Fibroblast of the aortic adventitia (primary cell): ENCODE data around the genes TNIK and TMEM212.

- CAGE, long polyA plus RNA = no peak
Observed at GRCh38 chr3:169975452-169975753, 8.8 kb downstream of the SEC62 start.

- CAGE, long polyA plus RNA = no peak
Observed at GRCh38 chr3:170227008-170227764, 5.0 kb downstream of the PRKCI start.

- CAGE, long polyA plus RNA = no peak
Observed at GRCh38 chr3:170421017-170421679, 2.5 kb downstream of the CLDN11 start.

DNA sequence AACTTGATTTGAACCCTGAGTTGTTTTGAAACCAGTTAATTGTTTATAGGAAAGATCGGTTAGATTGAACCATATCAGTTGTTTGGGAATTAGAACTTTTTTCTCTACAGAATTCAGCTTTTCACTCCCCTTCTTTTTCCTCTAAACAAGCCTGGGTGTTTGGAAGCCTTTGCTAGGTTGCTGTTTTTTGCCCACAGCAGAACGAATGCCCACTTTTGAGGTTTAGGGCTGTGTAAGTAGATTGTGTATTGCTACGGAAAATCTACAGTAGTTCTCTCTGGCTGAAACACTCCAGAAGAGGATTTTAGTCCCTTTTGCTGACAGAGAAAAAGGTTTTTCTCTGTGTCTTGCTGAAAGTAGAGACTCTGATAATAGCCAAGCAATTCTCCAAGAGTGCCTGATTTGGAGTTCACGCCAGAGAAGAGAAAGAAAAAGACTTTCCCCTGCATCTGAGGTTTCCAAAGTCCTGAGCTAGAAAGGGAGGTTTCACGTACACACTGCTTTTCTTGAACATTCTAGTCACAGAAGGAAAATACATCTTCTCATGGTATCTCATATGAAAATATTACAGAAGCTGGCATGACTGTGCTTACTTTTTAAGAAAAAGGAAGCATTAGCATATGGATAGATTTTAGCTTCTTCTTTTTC, 11.3 kb downstream of the CLDN11 start:
- CAGE, long polyA plus RNA = no peak

- CAGE, long polyA plus RNA = no peak
Observed at GRCh38 chr3:170466830-170467460, 48.3 kb downstream of the CLDN11 start.

- CAGE, long polyA plus RNA = no peak
Observed at GRCh38 chr3:170884150-170884992, 14.4 kb upstream of the RPL22L1 start.

DNA sequence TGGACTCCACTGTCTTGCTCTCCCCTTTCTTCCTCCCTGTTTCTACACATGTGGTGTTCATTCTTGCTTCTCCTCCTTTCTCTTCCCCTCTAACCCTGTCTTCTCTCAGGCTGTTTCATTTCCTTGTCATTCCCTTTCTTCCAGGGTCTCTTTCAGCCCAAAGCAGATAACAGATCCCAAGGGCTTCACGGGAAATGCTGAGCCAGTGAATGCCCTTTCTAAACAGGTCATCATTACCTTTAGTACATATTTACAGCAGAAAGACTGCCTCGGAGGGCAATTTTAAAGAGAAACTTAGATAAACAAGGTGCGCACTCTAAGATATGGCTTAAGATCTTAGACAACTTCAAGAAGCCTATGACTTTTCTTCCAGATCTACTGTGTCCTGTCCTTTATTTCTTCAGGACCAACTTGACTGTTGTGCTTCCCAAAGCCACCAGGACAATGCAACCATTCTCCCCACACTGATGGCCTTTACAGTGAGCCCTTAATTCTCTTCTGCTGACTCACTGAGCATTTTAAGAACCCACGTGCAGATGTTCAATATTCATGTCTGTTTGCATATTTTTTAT, 103.1 kb upstream of the SLC2A2 start:
- CAGE, long polyA plus RNA = no peak

GRCh38 chr3:171166966-171167356, 140.4 kb upstream of the SLC2A2 start:
- CAGE, long polyA plus RNA = no peak

DNA sequence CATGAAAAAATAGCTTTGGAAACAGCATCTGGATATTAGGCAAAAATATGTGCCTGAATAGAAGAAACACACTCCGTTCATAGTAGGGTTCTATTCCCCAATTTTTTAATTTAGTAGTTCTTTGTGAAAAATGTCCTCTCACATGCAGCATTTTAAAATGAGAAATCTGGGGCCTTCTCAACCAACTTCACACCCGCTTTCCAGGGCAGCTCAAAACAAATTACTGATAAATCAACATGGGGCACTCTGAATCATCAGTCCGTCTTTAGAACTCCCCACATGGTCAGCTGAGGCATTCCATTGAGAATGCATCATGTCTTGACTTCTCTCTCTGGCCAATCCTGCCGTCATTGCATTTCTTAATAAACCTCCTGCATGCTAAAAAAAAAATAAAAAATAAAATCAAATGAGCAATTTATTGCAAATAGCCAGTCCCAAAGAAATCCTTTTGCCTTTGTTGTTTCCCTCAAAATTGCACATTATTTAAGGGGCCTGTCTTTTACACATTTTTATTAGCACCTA, 175.9 kb downstream of the TNIK start:
- CAGE, long polyA plus RNA = no peak

DNA sequence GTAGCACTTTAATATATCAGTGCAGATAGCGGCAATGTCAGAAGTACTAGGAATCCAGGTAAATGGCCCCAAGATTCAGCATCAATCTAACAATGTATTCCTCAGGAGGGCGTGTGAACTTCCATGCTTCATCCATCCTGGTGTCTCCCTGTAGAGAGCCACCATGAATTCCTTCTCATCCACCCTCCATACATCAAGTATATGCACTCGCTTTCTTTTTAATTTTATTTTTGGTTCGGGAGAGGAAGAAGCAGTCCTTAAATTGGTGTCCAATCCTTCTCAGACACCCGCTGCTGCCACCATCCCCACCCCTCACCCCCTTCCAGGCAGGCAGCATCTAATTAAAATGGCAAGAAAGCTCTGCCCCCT, 1.6 kb downstream of the TNIK start:
- CAGE, long polyA plus RNA = no peak

DNA sequence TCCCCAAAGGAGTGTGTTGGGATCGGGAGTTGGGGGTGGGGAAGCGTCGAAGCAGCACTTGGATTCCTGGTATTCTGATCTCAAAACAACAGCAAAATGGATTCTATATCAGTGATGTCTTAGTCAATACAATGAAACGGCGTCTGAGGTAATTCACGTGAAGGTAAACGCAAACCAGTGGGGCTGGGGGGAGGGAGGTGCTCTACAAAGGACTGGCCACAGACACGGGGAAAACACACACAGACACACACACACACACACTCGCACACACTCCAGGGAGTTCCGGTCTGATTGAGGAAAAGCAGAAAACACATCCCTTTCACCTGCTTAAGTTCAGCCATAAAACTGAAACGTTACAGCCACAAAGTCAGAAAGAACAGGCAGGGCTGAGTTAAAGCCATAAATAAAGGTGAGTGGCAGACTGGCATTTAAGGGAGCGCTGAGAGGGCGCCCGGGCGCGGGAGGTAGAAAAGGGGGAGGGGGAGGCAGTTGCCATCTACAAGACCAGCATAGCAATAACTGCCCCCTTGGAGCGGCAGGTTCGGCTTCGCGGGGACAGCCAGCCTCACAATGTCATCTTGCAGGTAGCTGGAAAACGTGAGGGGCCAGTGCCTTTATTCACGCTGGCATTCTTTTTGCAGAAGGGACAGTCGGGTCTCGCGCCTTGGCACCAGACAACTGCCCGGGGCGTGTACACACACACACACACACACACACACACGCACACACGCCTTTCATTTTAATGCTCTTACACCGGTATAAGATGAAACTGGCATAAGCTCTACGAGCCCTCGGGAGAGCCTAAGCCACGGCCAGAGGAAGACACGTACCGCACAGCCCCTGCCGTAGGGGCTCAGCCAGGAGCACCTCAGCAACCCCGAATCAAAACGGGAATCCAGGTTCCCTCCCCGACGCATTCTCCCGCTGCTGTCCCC, 955 bp downstream of the TNIK start:
- CAGE, long polyA plus RNA = no peak

DNA sequence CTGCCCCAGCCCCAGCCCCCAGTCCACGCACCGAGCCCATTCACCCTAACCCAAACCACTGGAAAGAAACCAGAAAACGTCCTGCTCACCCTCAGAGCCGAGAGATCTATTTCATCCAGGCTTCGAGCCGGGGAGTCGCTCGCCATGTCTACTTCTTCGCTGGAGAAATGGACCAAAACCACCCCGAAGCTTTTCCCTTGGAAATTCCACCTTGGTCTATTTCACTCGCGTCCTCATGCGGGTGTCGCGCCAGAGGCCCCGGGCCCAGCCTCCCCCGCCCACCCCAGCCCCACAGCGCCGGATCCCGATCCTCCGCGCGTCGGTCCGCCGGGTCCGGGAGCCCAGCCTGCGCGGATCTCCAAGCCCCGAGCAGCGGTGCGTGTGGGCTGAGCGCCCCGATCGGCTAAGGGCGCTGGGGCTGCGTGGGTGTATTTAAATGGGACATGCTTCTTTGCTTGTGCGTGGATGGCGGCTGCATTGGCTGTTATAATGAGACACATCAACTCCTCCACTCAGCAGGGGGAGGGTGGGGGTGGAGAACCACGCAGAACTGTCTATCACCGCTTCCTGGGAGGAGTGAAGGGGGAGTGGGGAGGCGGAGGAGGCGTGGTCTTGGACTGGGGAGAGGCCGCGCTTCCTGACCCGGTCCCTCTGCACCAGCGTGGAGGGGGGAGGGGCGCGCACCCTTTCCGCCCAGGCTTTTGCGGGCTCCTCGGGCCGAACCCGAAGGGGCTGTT, at the start of gene TNIK:
Gene TNIK (minus strand): TSS at position 488 of the 737 bp plus-strand sequence.
- CAGE, long polyA plus RNA = no peak

DNA sequence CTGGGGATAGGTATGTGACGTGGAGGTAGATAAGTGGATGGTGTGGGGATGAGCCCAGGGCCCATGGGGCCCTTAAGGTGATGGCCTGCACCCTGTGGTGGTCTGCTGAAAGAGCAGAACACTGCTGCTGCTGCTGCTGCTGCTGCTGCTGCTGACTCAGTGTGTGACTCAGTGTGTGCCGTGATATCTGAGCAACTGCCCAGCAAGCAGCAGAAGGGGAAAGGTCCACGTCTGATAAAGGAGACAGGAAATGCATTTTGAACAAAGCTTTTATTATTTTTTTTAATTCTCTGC, 63.9 kb upstream of the TNIK start:
- CAGE, long polyA plus RNA = no peak

DNA sequence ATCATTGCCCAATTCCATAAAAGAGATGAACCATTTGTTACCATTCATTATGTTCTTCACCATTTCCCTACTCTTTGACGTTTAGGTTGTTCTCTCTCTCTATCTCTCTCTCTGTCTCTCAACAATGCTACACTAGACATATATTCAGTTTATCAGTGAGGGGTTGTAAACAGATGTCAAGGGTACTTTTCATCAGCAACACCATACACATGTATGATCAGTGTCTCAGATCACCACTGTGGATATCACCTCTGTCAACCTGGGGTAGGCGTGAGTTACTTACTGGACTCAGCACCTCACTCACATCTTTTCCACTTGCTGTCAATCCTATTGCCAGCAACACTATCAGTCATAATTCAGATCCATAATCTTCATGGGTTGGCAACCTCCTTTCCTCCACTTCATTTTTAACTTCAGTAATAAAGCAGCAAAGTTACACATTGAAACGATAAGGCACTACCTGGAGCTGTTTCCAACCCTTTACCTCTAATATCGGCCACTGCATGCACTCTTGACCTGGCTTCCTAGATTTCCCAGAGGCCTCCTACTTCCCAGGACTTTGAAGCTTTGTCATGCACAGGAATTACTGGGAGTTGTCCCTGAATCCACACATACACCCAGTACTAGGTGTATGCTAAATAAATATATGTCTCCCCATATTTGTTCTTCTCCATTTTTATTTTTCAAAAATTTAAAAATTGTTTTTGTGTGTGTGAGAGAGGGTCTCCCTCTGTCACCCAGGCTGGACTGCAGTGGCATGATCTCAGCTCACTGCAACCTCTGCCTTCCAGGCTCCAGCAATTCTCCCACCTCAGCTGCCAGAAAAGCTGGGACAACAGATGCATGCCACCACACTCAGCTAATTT, 126.2 kb downstream of the PLD1 start:
- CAGE, long polyA plus RNA = no peak

DNA sequence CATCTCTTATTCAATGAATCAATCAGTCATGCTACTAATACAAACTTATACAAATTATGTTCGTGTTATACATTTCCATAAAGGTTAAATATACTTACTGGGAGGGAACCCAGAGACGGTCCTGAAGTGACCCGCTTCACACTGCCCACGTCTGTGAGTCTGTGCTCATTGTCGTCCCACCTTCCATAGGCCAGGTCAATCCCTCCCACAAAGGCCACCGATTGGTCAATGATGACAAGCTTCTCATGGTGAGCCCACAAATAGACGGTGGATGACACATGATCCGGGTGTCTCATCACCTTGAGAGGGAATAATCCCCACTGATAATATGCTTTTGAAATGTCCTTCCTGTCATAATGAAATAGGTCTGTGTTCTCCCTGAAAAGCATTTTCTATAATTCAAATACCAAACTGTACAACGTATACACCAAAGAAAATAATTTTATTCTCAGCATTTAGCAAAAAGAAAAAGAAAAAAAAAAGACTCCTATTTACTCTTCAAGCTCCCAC, 121.7 kb downstream of the PLD1 start:
- CAGE, long polyA plus RNA = no peak

- CAGE, long polyA plus RNA = no peak
Observed at GRCh38 chr3:171724794-171725500, 85.3 kb downstream of the PLD1 start.

- CAGE, long polyA plus RNA = no peak
Observed at GRCh38 chr3:171747037-171747406, 63.3 kb downstream of the PLD1 start.

GRCh38 chr3:171768851-171769783, 41.2 kb downstream of the PLD1 start:
- CAGE, long polyA plus RNA = no peak

DNA sequence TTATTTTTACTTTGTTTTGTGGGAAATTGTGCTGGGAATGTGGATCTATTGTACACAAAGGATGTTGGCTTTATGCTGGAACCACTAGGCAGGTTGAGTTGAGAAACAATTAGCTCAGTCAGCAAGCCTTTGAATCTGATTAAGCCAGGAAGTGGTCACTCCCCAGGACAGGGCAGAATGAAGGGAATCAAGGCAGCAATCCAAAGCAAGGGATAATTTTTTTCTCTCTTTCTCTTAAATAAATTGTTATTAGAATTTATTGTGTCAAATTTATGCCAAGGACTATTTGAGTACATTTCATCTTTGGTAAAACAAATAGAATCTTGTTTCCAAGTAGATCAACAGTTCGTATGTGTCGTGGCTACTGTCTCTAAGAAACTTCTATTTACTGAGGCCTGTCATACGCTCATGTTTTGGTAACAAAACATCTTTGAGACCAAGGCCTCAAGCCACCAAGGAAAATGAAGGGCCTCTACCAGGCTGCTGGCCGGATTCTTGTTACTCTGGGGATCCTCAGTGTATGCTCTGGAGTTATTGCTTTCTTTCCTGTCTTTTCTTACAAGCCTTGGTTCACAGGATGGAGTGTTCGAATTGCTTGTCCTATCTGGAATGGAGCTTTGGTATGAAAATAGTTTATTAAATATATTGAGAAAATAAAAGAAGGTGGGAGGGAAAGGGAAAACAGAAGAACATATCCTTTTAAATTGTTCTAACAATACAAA, at the start of gene TMEM212:
Gene TMEM212 (plus strand): TSS at position 427 of the 722 bp plus-strand sequence.
- CAGE, long polyA plus RNA = no peak

DNA sequence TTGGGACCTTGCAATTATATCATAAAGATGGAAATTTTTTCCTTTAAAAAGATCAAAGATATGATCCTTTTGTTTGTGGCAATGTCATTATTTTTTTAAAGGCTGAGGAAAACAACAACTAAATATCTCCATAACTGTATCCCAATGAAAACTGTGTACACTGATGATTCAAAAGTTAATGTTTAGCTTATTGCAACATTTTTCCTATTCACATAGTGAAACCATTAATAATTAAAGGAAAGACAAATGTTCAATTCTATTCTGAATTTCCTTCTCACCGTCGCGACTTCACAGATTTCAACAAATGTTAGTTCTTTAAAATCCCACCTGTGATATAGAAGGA, 40.3 kb downstream of the TMEM212 start:
- CAGE, long polyA plus RNA = no peak